Mesangial cell (primary cell): ENCODE measurements around a stretch of chr20.

DNA sequence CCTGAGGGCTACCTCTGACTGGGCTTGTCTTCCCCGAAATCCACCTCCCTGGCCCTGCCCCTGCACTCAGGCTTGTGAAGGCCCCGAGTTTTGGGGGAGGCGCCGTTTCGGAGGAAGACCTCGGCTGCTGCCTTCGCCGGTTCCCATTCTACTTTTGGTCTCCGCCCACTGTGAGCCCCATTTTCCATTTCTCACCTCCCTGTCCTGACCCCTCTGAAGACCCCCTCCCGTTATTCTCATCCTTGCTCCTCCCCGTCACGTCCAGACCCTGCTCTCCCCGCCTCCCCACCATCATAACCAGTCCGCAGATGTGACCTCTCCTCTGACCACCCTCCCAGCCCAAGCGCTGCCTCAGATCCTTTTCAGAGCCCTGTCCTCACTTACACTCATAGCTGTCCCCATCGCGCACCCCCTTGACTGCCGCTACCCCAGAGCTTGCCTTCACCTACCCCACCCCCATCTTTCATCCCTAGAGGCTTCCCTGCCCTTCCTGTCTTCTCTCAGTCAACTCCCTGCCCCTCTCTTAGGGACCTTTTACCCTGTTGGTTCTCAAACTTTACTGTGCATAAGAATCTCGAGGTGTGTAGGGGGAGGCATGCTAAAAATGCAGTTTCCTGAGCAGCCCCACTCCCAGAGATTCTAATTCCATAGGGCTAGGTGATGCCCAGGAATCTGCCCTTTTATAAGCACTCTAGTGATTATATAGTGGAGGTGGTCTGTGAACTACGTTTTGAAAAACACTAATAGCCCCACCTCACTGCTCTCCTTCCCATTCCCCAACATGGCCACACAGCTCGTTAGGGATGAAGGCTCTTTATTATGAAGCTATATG, 572 bp downstream of the TM9SF4 start:
- RAMPAGE, long total RNA = no peak

GRCh38 chr20:32181931-32182614, 25.5 kb downstream of the PLAGL2 start:
- RAMPAGE, long total RNA = no peak

DNA sequence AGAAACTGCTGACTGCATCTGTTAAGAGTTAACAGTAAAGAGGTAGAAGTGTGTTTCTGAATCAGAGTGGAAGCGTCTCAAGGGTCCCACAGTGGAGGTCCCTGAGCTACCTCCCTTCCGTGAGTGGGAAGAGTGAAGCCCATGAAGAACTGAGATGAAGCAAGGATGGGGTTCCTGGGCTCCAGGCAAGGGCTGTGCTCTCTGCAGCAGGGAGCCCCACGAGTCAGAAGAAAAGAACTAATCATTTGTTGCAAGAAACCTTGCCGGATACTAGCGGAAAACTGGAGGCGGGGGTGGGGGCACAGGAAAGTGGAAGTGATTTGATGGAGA, 12.8 kb downstream of the PLAGL2 start:
- RAMPAGE, long total RNA = no peak

DNA sequence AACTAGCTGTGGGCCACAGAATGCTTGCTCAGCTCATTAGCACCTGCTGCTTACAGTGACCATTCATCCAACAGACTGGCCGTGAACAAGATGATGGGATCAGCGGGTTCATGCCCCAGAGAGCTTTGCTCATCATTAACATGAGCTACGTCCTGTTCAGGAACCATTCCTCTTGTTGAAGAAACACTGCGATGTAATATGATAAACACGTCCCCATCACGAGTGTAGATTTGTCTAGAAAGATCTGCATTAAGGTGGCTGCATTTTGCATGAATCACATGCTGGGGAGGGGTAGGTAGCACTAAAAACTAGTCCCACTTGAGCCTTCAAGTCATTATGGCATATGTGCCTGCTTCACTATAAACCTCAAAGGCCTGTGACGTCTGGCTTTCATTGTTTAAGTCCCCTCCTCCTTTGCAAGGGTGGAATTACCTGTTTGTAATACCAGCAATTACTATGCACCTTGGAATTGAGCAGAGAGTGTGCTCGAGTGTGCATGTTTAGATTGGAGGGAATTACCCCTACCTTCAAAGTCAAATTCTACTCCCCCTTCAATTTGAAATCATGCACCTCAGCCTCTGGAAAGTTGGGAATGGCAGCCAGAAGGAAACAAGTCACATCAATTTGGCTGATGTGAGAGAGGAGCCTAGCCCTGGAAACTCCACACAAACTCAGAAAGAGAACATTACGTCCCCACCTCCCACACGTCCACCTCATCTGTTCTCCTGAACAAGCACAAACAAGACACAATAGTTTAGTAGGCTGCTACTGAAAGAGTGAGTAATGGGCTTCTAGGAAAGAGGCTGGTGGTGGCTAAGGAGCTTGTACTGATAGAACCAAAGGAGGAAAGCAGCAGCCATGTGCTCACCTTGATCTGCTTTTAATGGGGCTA, 3.7 kb downstream of the PLAGL2 start:
- RAMPAGE, long total RNA = no peak

DNA sequence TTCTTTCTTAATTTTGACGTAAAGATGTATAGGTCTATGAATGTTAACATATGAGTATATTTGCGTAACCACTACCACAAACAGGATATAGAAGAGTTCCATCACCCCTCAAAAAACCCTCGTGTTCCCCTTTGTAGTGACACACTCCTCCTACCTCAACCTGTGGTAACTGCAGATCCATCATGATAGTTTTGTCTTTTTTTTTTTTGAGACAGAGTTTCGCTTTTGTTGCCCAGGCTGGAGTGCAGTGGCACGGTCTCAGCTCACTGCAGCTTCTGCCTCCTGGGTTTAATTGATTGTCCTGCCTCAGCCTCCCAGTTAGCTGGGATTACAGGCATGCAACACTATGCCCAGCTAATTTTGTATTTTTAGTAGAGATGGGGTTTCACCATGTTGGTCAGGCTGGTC, 28.1 kb upstream of the KIF3B start:
- RAMPAGE, long total RNA = no peak

DNA sequence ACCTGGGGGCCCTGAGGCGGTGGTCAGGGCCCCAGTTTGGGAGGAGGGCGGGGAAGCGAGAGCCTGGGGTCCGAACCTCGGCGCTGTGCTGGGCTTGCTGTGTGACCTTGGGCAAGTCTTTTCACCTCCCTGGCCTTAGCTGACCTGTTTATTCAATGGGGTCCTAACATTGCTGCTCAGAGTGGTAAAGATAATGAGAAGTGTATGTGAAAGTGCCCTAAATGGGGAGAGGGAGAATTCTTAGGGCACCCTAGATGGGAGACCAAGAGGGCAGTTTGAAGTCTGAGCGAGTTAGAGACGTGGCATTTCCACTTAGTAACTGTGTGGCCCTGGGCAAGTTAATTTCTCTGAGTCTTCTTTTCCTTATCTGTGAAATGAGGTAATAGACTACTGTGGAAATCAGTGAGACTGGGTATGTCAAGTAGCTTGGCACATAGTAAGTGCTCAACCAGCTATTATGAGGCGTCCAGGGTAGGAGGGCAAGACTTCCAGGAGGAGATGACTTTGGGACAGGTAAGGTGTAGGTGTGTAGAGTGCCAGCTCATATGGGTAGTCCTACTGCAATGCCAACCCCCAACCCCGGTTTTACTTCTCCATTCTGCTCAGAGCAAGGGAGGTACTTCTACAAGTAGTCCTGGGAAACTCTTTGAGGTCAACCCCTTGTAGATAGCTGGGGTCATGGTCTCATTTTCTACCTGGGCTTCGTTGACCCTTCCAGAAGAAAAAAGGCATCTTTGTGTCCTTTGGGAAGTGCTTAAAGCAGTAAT, 727 bp downstream of the KIF3B start:
- RAMPAGE, long total RNA = no peak

- RAMPAGE, long total RNA = no peak
Measured at GRCh38 chr20:32456867-32457883, 99.0 kb downstream of the ASXL1 start.

DNA sequence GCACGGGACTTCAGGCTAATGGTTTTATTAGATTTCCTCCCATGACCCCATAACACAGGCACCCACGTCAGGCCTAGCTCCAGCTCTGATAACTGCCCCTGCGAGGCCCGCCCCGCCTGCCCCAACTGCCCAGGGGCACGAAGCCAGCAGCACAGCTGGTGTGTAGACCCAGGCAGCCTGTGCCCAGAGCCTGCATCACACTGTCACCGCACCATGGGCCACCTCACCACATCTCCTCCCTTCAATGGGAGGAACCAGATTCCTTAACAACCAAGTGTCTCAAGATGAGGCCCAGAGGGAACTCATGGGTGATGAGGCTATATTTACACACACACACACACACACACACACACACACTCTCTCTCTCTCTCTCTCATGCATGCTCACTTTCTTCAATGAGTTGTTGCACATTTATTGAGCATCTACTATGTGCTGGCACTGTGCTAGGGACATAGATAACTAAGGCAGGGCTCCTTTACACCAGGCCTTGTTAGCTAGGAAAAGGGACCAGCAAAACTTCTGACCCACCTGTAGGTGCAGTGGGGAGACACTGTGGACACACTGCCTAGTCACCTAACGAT, 107.1 kb downstream of the NOL4L start:
- RAMPAGE, long total RNA = no peak

DNA sequence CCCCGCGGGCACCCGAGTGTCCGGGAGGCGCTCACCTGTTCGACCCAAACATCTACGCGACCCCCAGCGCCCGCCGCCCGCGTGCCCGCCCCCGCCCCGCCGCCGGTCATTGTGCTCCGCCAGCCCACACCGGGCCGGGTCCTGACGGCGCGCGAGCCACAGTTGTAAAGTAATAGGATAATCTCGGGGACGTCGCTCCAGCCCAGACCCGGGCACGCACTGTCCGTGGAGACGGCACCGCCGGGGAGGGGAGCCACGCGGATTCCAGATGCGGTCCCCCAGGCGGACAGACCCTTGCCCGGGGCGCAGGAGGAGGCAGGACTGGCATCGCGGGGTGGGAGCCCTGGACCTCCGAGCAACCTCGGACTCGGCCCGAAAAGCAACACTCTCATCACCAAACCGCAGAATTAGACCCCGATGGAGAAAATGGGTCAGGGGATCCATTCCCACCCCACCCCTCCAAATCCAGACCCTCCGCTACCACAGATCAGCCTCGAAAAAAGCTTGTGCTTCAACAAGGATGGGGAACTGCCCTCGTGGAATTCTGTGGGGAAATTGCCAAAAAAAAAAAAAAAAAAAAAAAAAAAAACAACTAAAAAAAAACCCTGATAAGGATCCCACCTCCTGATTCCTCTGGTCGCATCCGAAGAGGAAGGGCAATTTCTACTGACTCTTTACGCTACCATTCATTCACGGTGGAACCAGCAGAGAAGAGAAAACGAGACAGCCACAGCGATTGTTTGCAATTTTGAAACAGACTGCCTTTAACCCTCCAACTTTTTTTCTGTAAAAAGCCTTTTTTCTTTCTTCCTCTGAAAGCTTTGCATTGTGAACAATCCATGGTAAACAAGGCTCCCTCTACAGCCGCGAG, 100.4 kb downstream of the NOL4L start:
- RAMPAGE, long total RNA = no peak

DNA sequence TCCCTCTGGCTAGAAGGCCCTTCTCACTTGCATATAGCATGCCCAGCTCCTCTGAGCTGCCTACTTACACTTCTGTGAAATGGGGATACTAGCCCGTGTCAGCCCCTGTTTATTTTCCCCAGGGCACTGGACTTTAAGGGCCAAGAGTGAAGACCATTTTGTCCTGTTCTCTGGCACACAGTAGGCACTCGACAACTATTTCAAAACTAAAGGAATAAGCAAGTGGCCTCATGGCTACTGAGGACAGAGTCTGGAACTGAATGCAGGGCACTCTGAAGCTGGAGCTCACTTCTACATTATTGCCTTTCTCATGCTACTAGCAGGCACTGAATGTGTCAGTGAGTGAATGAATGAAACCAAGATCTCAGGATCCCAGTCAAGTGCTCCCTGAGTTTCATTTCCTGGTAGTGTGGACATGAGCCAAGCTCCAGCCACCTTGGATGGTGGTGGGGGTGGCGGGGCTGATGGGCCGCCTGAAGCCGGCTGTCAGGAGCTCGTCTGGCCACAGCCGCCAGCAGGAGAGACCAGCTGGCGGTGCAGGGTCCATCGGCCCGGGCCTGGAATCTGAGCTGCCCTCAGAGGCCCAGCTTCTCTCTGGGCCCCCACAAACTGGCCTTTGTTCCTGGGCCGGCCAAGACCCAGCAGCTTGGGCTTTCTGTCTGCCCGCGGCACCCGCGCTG, 43.9 kb downstream of the NOL4L start:
- RAMPAGE, long total RNA = no peak

DNA sequence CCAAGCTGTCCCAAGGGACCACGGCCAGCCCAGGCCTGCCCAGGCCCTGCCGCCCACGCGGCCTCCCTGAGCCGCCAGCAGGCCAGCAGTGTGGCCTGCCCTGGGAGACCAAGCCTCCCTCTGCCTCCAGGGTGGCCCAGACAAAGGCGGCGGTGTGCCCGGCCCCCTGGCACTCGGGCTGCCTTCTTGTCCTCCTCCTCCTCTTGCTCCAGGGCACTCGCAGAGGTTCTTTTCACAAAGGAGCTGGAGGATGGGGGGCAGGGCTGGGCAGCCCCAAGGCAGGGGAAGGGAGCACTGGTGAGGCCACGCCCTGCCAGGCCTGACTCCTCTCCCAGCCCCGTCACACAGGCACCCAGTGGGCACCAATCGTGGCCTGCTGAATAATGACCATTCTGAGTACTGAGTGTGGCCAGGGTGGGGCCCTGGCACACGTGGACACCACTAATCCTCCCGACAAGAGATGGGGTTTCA, 25.3 kb downstream of the NOL4L start:
- RAMPAGE, long total RNA = no peak

DNA sequence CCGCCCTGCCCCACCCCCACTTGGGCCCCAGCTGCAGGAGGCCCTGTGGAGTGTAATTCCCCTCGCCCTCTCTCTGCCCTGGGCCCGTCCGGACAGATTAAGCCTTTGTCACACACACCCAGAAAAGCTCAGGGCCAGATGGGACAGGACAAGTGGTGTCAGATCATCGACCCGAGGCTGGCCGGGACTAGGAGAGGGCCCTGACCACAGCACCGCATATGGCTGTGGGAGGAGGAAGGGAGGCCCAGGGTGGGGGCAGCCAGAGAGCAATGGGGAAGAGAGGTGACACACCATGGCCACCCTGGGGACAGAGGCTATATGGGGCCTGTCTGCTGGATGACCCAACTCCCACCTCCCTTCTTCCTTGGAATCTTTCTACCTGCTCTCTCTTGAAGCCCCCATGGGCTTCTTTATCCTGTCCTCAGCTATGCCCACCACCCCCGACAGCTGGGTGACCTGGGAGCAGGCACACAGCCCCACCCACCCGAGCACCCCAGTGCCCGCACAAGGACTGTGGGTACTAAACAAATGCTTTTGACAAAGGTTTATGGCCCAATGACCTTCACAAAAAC, 3.8 kb downstream of the NOL4L start:
- RAMPAGE, long total RNA = no peak

DNA sequence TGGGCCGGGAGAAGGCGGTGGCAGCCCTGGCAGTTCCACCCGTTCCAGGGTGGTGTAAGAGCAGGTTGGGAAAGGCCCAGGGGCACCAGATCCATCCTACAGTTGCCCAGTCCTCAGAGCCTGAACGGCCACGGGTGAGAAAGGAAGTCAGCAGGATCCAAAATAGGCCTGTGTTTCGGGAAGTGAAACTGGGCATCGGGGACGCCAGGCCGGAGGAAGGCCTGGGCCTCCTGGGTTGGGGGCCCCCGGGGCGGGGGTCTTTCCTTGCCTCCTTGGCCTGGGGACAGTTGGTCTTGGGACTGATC, 17.9 kb upstream of the NOL4L start:
- RAMPAGE, long total RNA = no peak

- RAMPAGE, long total RNA = no peak
Measured at GRCh38 chr20:32855383-32855949, 3.3 kb upstream of the EFCAB8 start.

DNA sequence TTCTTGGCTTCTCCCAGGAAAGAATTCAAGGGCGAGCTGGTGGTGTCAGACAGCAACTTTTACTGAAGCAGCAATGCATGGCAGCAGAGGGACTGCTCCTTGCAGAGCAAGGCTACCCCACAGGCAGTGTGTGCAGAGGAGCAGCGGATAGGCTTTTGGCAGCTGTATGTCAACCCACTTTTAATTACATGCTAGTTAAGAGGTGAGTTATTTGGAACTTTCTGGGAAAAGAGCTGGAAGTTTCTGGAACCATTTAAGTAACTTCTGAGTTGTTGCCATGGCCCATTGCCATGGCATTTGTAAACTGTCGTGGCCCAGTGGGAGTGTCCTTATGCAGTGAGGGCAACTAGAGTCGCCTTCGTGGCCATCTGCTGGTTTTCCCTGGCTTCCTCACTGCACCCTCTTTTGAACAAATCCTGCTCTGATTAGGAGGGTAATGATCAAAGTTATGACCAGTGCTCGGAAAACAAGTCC, 34.0 kb downstream of the BPIFB4 start:
- RAMPAGE, long total RNA = no peak

GRCh38 chr20:33418923-33419549, 17.7 kb upstream of the CDK5RAP1 start:
- RAMPAGE, long total RNA = no peak

- RAMPAGE, long total RNA = no peak
Measured at GRCh38 chr20:33422801-33424045, 20.3 kb downstream of the SNTA1 start.

DNA sequence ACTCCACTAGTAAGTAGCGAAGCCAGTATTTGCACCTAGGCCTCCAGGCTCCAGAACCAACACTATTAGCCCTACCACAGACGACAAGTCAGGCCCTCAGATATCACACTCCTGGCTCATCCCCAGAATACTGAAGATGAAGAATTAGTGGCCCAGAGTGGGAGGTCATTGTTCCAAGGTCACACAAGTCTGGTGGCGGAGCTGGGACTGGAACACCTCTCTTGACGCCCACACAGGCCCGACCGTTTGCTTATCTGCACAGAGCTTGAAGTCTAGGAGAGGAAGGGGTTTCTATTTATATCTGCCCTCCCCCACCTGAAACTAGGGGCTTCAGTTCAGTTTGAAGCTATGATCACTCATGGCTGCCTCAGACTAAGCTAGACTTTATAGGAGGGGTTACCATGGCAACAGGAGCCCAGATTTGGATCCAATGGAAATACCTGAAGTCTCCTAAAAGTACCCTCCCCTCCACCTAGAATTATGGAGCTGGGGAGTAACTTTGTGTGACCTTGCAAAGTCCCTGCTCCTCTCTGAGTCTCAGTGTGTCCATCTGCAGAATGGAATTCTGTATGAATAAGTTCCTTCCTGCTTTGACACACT, 2.2 kb downstream of the SNTA1 start:
- RAMPAGE, long total RNA = no peak

- RAMPAGE, long total RNA = no peak
Measured at GRCh38 chr20:33554753-33555601, 65.1 kb downstream of the CBFA2T2 start.

DNA sequence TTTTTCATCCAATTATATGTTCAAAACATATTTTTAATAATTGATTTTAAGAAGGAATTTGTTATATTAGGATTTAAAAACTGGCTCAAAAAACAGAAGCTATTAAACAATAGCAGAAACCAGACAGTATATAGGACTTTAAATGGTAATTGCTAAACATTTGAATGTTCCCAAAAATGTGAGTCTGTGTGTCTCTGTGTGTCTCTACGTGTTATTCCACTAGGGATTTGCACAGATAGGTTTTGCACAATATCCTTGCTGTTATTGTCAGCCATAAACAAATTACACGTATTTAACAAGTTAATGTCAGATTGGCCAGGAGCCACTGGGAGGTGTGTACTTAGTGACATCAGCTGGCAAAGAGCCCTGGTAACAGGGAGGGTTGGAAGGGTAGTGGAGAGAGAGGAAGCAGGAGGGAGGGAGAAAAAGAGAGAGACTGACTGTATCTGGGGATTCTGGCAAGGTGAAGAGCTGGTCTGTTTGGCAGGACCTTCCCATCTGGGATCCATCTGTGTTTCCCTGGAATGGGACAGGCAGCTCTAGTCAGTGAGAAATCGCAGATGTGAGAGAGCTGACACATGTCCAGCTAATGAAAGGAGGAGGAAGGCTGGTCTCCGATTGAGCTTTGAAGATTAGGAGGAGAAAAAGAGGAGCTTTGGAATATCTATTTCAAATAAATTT, 72.2 kb downstream of the CBFA2T2 start:
- RAMPAGE, long total RNA = no peak